ENCODE measurements around a stretch of chr1.

DNA sequence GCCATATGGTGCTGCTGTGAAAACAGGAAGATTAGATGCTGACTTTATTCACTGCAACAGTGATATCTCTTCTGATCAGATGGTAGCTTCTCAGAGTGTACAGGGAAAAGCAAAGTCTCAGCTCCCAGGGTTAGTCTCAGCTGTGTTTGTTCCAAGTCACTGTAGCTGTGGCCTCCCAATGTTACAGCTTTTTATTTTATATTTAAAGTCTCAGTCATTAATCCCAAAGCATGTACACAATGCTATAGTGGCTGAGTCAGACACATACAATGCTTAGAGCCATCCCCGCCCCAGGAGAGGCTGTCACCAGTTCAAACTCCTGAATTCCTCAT lies 42.7 kb upstream of the RGS2 start:
- RRBS, result no CpG with 5 or more reads among the region's 1 CpG

DNA sequence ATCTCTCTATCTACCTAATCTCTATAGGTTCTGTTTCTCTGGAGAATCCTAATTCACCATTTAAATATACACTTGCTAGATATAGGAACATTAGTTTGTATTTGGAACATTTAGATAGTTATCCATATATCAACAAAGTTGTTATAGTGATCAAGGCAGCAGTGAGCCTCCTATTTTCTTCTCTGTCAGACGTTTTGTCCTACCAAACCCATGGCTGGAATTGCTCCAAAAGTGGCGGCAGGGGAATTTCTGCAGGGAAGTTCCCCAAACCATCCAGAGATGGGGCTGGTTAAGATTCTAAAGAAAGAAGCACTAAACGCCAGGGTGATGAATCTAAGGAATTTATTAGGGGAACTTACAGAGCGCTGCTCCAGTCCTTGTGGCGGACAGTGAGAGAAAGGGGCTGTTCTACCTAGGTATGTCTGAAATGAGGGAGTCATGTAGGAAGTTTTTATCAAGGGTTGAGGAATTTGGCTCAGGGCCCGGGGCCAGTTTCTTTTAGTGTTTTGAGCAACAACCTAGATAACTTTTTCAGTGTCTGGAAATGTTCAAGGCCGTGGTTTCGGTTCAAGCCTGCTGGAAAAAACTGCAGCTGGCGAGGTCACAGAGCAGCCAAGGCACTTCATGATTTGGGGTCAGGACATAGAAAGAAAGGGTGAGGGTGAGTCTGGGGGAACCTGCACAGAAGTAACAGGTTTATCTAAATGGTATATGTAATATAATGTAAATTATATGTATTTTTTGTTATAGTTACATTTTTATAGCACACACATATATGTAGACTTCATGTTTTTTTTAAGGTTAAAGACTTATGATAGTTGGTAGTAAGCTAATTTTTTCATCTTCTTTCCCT lies 222.5 kb upstream of the B3GALT2 start:
- RRBS, result no CpG with 5 or more reads among the region's 9 CpGs

- RRBS, result no CpG with 5 or more reads among the region's 7 CpGs
Measured at GRCh38 chr1:193418053-193419013, 231.9 kb upstream of the B3GALT2 start.

- RRBS, result no CpG with 5 or more reads among the region's 6 CpGs
Measured at GRCh38 chr1:193462471-193463144, 276.2 kb upstream of the B3GALT2 start.

DNA sequence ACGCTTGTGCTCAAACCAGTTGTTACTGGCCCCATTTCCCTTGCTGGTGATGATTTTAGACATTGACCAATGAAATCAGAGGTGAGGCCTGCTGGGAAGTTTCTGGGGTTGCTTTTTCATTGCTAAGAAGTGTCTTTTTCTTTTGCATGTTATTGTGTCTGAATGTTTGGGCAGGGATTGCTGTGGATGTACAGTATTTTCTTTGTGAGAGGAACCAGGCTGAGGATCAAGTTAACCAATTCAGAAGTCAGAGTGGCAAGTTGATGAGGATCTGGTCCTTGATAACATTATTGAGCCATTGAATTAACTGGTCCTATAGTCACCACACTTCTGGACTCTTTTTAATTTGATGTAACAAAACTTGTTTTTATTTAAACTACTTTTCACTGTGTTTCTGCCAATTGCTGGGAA lies 448.2 kb upstream of the B3GALT2 start:
- RRBS, result no CpG with 5 or more reads among the region's 1 CpG

DNA sequence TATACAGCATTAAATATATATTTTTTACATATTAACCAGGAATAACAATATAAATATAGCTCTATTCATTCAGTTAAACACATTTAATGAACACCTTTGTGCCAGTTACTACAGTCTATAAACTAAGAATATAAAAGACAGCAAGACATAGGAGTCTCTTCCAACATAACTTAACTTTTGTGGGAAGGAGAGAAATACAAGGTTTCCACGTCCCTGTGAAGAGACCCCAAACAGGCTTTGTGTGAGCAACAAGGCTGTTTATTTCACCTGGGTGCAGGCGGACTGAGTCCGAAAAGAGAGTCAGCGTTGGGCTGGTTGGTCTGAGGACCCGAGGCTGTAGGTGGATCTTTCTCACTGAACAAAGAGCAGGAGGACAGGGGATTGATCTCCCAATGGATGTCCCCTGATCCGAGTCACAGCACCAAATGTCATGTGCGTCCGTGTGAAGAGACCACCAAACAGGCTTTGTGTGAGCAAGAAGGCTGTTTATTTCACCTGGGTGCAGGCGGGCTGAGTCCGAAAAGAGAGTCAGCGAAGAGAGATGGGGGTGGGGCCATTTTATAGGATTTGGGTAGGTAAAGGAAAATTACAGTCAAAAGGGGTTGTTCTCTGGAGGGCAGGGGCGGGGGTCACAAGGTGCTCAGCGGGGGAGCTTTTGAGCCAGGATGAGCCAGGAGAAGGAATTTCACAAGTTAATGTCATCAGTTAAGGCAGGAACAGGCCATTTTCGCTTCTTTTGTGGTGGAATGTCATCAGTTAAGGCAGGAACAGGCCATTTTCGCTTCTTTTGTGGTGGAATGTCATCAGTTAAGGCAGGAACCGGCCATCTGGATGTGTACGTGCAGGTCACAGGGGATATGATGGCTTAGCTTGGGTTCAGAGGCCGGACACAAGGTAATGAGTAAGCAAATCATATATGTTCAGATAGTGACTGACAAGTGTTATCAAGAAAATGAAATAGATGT lies 760.2 kb downstream of the KCNT2 start:
- RRBS, result no CpG with 5 or more reads among the region's 18 CpGs

- RRBS, result no CpG with 5 or more reads among the region's 3 CpGs
Measured at GRCh38 chr1:196450362-196451142, 157.7 kb downstream of the KCNT2 start.

GRCh38 chr1:196650029-196650455 lies 1.8 kb upstream of the CFH start:
- RRBS, result no CpG with 5 or more reads among the region's 12 CpGs

- RRBS, result no CpG with 5 or more reads among the region's 4 CpGs
Measured at GRCh38 chr1:196827895-196828296, 8.4 kb downstream of the CFHR1 start.

DNA sequence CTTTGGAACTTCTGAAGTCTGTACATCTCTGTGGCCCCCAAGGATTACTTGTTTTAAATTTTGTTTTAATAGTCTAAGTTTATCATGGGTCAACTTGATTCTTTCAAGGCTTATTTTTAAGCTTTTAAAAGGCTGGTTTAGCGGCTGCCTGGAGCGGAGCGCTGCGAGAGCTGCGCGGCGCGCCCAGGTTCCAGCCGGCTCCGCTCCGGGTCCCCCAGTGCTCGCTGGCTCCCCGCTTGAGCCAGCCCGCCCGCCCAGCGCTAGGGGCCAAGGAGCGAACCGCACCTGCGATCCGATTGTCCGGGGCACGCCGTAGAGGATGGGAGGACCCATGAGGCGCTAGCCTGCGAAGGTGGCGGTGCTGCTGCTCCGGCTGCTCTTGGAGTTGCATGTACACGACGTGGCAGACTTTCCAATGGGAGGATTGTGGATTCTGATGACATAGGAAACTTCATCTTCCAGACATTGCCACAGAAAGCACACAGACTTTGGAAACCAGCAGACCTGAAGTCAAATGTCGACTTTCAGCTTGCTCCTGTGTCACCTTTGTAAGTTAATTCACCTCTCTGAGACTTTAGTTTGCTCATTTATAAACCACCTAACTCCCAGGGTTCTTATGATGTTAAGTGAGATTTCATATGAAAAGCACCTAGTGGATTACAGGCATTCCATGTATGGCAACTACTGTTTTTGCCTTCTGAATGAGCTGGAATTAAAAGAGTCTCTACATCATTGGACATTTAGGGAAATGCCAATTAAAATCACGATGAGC lies 9.8 kb upstream of the CFHR4 start:
- RRBS, result 6% methylated on average over 14 of the region's 31 CpGs

GRCh38 chr1:196889770-196890227 lies 1.9 kb downstream of the CFHR4 start:
- RRBS, result no CpG with 5 or more reads among the region's 3 CpGs

DNA sequence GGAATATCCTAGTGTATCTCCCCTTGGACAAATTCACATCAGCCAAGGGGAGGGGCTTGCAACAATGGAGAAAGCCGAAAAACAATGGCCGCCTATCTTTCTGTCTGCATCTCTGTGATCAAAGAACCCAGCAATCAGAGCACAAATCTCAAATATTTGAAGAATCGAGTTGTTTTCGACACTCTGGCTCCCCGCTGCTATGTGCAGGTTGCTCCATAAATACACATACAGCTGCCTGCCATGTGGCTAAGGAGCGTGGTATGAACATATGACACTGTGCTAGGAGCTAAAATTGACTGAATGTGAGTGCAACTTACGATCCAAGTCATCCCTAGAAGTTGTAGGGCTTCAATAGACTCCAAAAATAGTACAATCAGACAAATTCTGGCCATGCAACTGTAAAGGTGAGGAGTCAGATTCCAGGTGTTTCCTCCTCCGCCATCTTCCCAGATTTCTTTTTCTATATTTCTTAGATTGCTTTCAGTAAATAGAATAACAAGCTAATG lies 8.6 kb downstream of the CFHR4 start:
- RRBS, result no CpG with 5 or more reads among the region's 8 CpGs

GRCh38 chr1:197100594-197101311 lies 33.7 kb upstream of the F13B start:
- RRBS, result no CpG with 5 or more reads among the region's 8 CpGs

DNA sequence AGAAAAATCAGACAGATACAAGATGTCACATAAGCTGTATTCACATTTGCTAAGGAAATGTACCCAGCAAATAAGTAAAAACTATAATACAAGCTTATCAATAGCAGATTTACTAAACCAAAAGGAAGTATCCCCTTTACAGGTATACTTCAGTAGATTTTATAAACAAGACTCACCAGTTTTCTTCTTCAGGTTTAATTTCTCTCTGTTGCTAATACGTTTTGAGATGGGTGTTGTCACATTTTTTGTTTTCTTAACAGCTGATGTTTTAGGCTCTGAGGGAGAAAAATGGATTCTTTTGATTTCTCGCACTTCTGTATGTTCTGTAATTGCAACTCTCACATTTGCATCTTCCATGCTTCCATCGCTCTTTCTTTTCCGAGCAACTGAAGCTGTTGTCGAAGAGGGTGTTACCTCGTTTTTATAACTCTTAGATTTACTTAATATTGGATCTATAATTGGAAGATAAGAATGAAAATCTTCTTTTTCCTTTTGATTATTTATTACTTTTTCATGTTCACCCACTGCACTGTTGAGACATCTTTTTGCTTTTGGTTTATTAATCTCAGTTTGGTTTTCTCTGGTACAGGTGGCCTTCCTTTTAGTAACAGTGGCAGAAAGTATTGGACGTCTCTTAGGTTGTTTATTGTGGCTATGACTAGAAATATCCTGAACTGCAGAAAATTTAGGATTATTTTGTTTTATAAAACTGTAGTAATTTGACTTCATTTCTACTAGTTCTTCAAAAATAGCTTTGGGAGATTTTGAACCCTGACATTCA lies 4.1 kb downstream of the ASPM start:
- RRBS, result no CpG with 5 or more reads among the region's 7 CpGs

DNA sequence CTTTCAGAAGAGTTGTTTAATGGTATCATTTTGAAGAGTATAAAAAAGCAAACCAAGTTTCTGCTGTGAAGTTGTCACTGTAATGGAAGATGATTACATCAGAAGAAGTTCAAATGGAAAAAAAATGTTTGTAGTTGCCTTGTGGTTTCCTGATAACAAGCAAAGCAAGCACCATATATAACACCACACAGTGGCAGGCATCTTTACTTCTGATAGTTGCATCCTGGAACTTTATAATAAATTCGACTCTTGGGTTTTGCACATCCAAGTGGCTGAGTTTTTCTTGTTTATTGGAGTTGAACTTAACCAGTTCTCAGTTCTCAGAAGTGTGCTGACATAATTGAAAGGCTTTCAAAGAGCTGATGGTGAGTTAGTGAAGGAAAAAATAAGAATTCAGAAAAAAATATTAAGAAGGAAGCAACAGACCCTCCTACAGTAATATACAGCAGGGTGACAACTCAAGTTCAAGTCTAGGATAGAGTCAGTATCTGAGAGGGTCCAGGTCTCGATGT lies 123.4 kb downstream of the CRB1 start:
- RRBS, result no CpG with 5 or more reads among the region's 2 CpGs

- RRBS, result no CpG with 5 or more reads among the region's 5 CpGs
Measured at GRCh38 chr1:197675835-197676170, 99.5 kb downstream of the DENND1B start.

DNA sequence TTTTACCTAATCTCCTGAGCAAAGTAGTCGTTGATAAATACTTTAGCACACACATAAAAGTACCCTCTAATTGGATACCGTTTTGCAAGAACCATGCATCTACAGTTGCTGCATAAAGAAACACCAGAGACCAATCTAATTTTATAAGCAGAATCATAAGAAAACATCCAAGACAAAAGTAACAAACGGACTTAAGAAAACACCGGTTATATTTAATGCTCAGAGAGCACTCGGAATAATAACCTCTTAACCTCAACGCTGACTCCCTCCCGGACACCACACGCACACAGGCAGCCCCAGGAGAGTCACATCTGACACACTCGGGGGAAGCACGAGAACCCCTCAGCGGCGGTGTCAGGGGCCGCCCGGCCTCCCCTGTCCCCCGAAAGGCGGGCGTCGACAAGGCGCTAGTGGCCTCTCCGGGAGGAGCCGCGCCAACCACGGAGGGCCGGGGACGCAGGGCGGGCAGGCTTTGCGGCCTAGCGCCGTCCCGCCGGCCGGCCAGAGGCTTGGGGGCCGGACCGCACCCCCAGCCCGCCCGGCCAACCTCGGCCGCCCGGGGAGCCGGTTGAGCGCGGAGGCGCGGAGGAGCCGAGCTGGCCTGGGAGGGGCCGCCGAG lies 690 bp downstream of the DENND1B start:
- RRBS, result 1% methylated on average over 30 of the region's 47 CpGs

- RRBS, result no CpG with 5 or more reads among the region's 5 CpGs
Measured at GRCh38 chr1:197802071-197802401, 26.8 kb upstream of the DENND1B start.